ENCODE measurements around the genes SERF1A, NAIP and BDP1.

- PRO-cap: no peak
Observed at GRCh38 chr5:68962727-68963281, 131.0 kb upstream of the SLC30A5 start.

DNA sequence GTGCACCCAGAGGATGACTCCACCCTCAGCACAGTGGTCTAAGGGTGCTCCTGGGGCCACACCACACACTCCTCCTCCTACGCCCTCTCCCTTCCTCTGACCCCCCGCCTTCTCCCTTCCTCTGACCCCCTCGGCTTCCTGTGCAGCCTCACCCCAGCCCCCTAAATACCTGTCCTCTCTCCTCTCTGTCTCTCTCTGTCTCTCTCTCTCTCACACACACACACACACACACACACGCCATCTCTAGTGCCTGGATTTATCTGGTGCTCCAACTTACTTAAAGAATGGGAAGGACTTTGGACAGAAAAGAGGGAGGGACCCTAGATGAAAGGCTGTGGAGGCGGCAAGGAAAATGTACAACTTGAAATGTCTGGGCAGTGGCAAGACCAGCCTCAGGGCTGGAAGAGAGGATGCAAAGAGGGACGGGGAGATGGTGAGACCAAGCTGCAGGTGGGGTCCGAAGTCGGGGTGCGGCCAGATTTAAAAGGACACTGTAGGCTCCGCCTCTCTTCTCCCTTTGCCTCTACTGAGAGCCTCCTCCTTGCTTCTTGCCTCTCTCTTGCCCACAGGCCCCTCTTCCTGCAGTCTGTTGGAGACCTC lies 18.1 kb upstream of the SLC30A5 start:
- PRO-cap: no peak

- PRO-cap: no peak
Observed at GRCh38 chr5:69370104-69370386, 427 bp downstream of the RAD17 start.

DNA sequence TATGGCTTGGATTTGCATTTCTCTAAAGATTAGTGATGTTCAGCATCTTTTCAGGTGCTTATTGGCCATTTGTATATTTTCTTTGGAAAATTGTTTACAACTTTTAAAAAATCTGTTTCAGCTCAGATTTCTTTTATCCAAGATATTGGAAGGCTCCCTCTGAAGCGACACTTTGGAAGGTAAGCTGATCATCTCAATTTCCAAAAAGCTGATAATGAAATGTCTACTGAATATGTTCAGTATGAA lies 4.6 kb upstream of the MARVELD2 start:
- PRO-cap: no peak

DNA sequence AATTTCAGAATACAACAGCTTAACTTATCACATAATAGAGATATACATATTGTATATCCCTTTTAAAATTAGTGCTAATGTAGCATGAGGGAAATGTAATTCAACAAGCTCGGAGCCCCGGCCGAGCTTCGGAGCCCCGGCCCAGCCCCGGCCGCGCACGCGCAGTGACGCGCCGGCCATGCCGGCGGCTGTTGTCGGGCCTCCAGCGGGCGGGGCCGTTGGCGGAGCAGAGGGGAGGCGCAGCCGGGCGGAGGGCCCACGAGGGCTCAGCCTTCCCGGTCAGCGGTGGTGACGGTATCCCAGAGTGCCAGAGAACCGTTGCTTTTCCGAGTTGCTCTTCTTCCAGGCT lies at the start of gene SERF1A:
Gene SERF1A, plus strand, starts transcription at position 164 of the 349 bp plus-strand sequence.
- PRO-cap: no peak

GRCh38 chr5:71025198-71025599 lies at the start of gene NAIP:
Gene NAIP (minus strand): TSS chr5:71025339.
- PRO-cap: no peak

- PRO-cap: no peak
Observed at GRCh38 chr5:71441505-71442070, 13.9 kb upstream of the BDP1 start.

DNA sequence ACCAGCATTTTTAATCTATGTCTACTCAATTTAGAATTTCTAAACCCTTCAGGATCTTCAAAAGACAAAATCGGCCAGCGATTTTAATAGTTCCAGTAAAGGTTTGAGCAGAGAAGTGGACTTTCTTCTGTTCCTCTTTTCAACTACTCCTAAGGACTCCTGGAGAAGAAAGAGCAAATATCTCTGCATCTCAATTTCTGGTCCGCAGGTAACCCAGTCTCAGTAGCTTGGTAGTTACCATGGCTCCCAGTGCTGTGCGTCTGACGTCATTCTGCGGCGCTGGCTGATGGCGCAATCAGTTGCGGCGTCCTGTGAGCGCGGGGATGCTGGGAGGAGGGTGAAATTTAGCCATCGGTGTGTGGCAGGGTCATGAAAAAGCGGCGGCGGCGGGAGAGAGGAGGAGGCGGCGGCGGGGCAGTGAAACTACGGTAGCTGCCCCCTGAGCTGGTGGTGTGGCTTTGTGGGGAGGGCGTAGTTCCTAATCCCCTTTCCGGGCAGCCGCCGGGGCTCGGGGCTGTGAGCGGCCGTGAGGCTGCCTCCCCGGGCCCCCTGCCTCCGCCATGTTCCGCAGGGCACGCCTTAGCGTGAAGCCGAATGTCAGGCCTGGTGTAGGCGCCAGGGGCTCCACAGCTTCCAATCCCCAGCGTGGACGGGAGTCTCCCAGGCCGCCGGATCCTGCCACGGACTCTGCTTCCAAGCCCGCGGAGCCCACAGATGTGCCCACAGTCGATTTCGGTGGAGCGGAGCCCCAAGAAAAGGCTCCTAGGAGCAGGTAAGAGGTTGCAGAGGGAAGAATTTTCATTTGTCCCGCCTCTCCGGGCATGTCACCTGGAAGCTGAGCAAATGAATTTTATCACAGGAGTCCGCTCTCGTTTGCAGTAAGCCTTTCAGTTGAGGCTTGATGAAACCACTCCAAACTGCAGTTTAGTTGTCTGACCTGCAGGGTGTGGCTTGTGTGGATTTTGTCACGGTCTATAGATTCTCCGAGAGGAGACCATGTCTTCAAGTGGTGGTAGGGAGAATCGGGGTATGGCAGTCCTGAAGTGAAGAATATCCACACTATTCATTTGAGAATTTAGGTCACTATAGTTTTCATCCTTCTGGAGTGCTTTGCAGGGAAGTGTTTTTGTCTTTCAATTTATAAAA lies at the start of gene BDP1:
Gene BDP1, plus strand, starts transcription at position 334 of the 1,146 bp plus-strand sequence.
- PRO-cap: bidirectional peak, plus-strand start at position 341 of the sequence, minus-strand start at position 204 of the sequence; bidirectional peak, plus-strand start at position 588 of the sequence, minus-strand start at position 556 of the sequence

- PRO-cap: bidirectional peak, plus-strand start at chr5:72109825, minus-strand start at chr5:72109758
Observed at GRCh38 chr5:72109544-72110216, 2.4 kb downstream of the MAP1B start.

DNA sequence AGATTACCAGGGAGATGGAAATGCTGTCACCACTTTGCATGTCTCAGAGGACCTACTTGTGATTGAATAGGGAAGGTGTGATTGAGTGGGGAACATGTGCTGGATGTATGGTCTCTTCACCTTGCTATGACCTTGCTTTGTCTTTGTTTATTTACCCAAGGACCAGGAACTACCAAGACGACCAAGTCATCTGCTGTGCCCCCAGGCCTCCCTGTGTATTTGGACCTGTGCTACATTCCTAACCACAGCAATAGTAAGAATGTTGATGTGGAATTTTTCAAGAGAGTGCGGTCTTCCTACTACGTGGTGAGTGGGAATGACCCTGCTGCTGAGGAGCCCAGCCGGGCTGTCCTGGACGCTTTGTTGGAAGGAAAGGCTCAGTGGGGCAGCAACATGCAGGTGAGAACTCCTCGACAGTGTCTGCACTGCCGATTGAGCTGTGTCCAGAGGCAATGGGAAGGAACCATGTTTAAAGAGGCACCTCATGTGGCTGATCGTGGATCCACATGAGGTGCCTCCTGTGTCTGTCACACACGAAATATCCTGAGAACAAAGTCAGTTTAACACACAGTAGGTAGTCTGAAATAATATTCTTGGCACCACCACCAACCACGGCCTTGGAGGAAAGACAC lies 96.2 kb downstream of the MAP1B start:
- PRO-cap: no peak

- PRO-cap: no peak
Observed at GRCh38 chr5:72377928-72378165, 57.7 kb downstream of the PTCD2 start.

GRCh38 chr5:72508804-72509177 lies 1.6 kb upstream of the ZNF366 start:
- PRO-cap: no peak

DNA sequence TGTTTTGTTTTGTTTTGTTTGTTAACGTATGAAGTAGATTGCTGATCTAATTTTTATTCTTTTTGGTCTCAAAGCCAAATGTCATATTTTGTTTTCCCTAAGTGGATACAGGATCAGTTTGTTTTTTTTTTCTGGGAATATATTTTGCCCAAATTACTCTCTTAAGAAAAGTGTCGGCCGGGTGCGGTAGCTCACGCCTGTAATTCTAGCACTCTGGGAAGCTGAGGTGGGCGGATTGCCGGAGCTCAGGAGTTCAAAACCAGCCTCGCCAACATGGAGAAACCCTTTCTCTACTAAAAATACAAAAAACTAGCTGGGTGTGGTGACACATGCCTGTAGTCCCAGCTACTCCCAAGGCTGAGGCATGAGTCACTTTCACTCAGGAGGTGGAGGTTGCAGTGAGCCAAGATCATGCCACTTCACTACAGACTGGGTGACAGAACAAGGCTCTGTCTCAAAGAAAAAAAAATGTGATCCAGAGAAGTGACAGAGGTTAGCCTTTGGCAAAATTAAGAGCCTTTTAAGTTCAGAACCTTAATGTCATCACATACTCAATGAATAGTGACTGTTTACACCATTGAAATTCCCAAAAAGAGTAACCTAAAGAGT lies 26.5 kb upstream of the TMEM171 start:
- PRO-cap: no peak

DNA sequence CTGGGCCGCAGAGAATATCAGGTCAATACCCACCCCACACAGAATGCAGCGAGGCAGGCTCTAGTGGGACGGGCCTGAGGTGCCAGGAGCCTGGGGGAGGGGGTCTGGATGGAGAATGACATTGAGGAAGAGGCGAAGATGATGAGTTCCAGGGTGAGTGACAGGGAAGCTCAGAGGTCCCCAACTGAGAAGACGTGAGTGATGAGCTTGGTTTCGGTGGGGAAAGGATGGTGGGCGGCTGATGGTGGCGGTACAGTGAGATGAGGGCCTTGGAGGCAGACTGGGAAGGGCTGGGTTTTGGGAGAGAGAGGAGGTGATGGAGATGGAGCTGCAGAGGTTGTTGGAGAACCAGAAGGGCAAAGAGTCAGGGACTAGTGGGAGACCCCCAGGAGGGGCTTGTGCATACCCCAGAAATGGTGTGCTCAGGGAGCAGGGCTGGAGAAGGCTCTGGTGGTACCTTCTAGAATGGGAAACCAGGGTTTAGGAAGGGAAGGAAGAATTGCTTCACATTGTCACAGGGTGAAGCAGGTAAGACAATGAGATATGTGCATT lies 9.6 kb downstream of the TMEM171 start:
- PRO-cap: no peak

- PRO-cap: no peak
Observed at GRCh38 chr5:73183253-73183898, 10.4 kb downstream of the TMEM174 start.

GRCh38 chr5:73436799-73437995 lies 11.4 kb downstream of the FOXD1 start:
- PRO-cap: bidirectional peak, plus-strand start at chr5:73437106, minus-strand start at chr5:73436925

DNA sequence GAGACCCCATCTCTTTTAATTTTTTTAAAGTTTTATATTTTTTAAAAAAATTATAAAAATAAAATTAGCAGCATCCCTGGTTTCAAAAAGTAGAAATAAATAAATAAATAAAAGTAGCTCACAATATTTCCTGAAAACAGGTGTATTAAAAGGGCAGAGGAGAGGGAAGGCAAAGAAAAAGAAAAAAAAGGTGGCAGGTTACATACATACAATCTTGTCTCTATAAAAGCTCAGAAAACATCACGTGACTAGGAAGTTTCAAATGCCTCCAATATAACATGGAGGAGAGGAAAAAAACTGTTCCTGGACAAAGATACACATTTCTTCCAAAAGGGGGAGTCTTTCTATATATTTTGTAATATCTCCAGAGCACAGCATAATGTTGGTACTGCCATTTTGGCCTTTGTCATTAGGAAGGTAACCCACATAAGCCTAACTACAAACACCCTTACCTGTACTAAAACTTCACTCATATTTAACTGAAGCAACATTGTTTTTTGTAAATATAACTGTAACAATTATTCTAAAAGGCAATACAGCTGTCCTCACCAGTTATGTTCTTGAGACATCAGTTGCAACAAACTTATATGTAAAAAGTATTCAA lies 1.3 kb upstream of the BTF3 start:
- PRO-cap: no peak

GRCh38 chr5:73501470-73502047 lies 3.3 kb downstream of the BTF3 start:
- PRO-cap: no peak

GRCh38 chr5:73544392-73545191 lies 20.8 kb downstream of the ANKRA2 start:
- PRO-cap: unidirectional peak, plus-strand start at chr5:73545083

DNA sequence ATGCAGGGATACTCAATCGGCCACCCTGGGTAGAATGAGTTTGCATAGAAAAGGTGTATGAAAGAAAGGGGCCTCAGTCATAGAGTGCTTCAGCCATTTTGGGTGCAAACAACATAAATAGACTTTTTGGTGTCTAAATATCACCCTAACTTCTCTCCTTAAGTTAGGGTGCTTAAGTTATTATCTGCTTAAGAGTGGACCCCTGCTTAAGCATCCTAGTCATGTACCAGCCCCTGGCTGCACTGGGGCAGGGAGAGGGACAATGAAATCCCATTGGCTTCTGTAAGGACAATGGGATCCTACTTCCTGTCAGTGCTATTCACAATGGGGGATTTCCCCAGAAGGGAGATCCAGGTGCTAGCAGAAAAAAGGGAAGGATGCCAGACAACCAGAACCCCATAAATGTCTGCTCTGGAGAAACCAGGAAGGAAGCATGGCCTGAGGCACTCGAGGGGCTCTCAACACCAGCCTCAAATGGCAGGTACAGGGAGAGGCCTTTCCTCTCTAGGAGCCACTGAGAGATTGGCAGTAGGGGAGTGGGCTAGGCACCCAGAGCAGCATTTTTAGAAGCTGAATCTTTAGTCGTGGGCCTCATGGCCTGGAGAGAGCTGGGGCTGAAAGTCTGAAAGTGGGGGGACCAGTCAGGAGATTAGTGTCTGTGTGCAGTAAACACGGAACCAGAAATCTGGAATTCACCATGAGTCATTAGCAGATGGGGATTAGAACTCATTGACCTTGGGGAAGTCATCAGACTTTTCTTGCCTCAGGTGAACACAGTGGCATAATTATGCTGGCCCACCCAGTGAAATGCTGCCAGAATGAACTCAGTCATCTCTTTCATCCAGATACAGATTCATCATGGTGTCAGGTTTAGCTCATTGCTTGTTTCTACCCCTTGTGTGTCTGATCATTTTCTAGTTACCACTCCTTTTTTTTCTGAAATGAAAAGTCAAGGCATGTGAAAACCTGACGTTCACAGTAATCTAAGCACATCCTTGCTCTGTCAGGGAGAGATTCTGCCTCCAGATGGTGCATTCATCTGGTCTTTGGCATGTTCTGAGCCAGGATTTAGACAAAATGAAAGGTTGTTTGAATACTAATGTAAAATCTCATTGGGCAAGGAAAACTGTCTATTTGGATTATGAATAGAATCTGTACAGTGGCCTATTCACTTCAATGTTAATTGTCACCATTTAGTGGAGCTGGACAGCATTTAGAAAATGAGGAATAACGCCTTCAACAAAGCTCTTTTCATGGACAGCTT lies 28.3 kb downstream of the ARHGEF28 start:
- PRO-cap: no peak

All from ReNcell CX (cell line).